IMR-90 (cell line): ENCODE measurements around a stretch of chrX.

- RRBS = no CpG with 5 or more reads among the region's 5 CpGs
CAGE:
- cytosol, long polyA plus RNA = no peak
- long polyA plus RNA = no peak
- nucleus, long polyA plus RNA = no peak
These were observed 11.7 kb downstream of the TAF9B start for GRCh38 chrX:78127626-78128367.

DNA sequence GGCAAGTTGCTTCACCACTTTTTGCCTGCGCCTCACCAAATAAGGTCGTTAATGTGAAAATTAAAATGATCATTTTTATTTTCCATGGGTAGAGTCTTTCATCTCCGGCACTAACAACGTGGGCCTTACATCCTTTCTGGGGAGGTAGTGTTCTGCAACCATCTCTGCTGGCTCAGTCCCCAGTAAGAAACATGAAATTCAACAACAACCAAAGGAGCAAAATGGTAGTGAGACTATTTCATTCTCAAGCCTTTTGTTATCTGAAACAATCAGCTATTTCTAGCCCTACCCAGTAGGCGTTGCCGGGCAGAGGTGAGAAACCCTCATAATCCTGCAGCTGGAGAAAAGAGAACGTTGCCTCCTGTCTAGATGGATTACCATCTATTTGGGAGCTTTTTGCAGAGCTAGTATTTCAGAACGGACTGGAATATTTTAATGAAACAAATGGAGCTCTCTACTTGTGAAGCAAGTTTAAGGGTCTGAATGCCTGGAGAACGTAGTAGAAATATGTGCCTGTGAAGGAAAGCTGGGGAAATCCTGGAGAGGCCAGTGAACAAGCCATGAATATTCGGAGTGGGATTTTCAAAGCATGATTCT lies 66.4 kb upstream of the GPR174 start:
- RRBS = no CpG with 5 or more reads among the region's 10 CpGs
CAGE:
- cytosol, long polyA plus RNA = no peak
- long polyA plus RNA = no peak
- nucleus, long polyA plus RNA = no peak

DNA sequence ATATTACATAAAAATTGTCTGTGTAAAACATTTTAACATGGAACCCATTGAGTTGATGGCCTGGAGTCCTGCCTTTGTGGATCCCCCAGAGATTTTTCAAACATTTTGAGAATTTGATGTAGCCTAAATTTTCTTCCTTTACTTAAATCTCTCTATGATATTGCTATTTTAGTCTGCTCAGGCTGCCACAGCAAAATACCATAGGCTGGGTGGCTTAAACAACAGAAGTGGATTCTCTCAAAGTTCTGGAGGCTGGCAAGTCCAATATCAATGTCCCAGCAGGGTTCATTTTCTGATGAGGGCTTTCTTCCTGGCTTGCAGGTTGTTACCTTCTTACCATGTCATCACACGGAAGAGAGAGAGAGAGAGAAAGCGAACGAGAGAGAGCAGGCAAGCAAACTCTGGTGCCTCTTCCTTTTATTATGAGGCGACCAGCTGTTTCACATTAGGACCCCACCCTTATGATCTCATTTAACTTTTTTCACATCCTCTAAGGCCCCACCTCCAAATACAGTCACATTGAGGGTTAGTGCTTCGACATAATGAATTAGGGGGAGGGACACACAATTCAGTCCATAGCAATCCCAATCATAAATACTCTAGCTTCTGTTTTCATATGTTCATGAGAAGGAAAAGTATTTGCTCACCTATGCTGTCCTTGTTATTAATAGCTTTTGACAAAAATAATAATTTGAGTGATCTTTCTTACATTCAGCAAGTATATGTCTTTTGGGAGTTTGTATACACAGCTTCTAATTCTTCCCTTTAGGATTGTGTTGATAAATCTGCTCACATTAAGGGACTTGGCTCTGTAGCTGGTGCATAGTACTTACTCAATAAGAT lies 10.6 kb upstream of the GPR174 start:
- RRBS = no CpG with 5 or more reads among the region's 5 CpGs
CAGE:
- cytosol, long polyA plus RNA = no peak
- long polyA plus RNA = no peak
- nucleus, long polyA plus RNA = no peak

DNA sequence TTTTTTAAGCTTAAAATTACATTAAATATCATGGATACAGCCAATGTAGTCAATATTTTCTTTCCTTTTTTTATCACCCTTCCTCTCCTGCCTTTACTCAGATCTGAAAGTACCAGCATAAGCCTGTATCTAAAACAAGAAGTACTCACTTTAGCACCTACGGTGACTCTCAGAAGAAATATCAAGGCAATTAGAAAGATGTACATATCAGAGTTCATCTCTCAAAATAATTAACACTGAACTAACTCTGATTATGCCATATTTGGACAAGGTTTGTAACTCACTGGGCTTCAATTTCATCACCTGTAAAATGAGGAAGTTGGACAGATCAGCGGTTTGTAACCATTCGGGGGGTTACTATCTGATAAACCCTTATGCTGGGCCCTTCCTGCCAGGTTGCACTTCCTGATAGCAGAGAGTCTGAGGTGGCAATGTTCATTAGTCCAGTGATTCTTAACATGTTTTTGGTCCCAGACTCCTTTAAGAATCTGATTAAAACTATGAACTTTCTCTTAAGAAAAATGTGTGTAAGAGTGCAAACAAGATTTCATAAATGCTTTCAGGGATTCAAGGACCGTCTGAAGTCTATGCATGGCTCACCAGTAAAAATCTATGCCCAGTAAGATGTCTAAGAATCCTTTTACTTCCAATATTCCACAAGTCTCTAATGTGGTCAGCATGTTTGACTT lies 5.6 kb upstream of the GPR174 start:
- RRBS = no CpG with 5 or more reads among the region's 4 CpGs
CAGE:
- cytosol, long polyA plus RNA = no peak
- long polyA plus RNA = no peak
- nucleus, long polyA plus RNA = no peak

DNA sequence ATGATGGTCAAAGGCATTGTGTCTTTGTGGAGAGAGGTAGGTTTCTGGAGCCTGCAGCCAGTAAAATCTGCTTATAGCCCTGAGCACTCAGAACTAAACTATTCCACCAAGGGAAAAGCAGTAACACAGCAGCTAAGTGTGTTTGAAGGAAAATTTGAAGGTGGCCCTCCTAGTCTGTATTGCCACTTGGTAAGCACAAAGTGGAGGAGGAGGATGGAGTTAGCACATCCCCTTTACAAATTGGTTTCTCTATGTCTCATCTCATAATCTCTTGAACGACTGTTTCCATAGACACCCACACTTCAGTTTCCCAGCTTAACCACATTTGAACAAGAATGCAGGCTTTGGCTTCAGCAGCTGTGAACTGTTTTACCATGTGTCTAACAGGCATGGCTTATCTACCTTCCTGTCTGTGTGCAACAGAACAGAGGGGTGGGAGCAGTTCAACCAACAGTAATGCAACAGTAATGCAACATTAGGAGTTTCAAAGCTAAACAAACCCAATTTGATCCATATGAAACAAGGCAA lies 108.1 kb downstream of the ITM2A start:
- RRBS = no CpG with 5 or more reads among the region's 1 CpG
CAGE:
- cytosol, long polyA plus RNA = no peak
- long polyA plus RNA = no peak
- nucleus, long polyA plus RNA = no peak

GRCh38 chrX:79833975-79834293 lies 180.6 kb upstream of the TBX22 start:
CAGE:
- cytosol, long polyA plus RNA = no peak
- long polyA plus RNA = no peak
- nucleus, long polyA plus RNA = no peak

DNA sequence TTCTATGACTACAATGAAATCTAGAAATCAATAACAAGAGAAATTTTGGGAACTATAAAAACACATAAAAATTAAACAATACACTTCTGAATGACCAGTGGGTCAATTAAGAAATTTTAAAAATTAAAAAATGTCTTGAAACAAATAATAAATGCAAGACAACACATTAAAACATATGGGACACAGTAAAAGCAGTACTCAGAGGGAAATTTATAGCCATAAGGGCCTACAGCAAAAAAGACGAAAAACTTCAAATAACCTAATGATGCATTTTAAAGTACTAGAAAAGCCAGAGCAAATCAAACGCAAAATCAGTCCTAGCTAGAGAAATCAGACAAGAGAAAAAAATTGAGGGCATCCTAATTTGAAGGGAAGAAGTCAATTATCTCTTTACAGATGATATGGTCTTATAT lies 61.8 kb upstream of the TBX22 start:
- RRBS = no CpG with 5 or more reads among the region's 2 CpGs
CAGE:
- cytosol, long polyA plus RNA = no peak
- long polyA plus RNA = no peak
- nucleus, long polyA plus RNA = no peak

DNA sequence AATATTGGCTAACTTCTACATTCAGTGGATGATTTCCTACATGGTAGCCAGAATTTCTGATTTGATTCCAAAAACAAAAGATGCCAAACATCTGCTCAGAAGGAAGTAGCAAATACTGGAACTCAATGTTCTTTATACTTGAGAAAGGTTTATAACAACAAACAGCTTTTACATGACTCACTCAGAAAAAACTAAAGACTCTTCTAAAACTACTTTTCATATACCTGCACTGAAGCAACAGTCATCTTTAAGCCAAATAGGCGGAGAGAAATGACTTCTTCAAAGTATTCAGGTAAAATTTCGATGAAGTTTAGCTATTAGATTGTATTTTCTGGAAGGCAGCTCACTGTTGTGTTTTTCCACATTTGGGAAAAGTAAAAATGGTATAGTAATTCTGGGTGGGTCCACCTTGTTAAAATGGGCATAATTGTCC lies 750.4 kb upstream of the POU3F4 start:
- RRBS = no CpG with 5 or more reads among the region's 2 CpGs
CAGE:
- cytosol, long polyA plus RNA = no peak
- long polyA plus RNA = no peak
- nucleus, long polyA plus RNA = no peak

- RRBS = no CpG with 5 or more reads among the region's 4 CpGs
CAGE:
- cytosol, long polyA plus RNA = no peak
- long polyA plus RNA = no peak
- nucleus, long polyA plus RNA = no peak
These were observed 186.4 kb upstream of the CPXCR1 start for GRCh38 chrX:88560572-88561140.

GRCh38 chrX:89539080-89539503 lies 382.6 kb upstream of the TGIF2LX start:
- RRBS = no CpG with 5 or more reads among the region's 5 CpGs
CAGE:
- cytosol, long polyA plus RNA = no peak
- long polyA plus RNA = no peak
- nucleus, long polyA plus RNA = no peak

GRCh38 chrX:91780628-91781109 lies 1.5 kb downstream of the PCDH11X start:
- RRBS = no CpG with 5 or more reads among the region's 29 CpGs
CAGE:
- cytosol, long polyA plus RNA = no peak
- long polyA plus RNA = no peak
- nucleus, long polyA plus RNA = no peak

DNA sequence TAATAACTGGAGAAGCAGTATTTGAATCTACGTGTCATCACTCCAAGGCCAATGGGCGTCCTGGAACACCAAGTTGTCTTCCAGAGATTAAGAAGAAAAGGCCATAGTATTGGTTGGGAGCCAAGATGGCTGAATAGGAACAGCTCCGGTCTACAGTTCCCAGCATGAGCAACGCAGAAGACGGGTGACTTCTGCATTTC lies 46.3 kb downstream of the NAP1L3 start:
- RRBS = no CpG with 5 or more reads among the region's 5 CpGs
CAGE:
- cytosol, long polyA plus RNA = no peak
- long polyA plus RNA = no peak
- nucleus, long polyA plus RNA = no peak

GRCh38 chrX:93696129-93696421 lies 22.1 kb downstream of the FAM133A start:
- RRBS = no CpG with 5 or more reads among the region's 7 CpGs
CAGE:
- cytosol, long polyA plus RNA = no peak
- long polyA plus RNA = no peak
- nucleus, long polyA plus RNA = no peak

GRCh38 chrX:94600072-94600692 lies 926.2 kb downstream of the FAM133A start:
- RRBS = no CpG with 5 or more reads among the region's 8 CpGs
CAGE:
- cytosol, long polyA plus RNA = no peak
- long polyA plus RNA = no peak
- nucleus, long polyA plus RNA = no peak

GRCh38 chrX:96685223-96685651 lies 595 bp downstream of the DIAPH2 start:
- RRBS = no CpG with 5 or more reads among the region's 26 CpGs
CAGE:
- cytosol, long polyA plus RNA = no peak
- long polyA plus RNA = no peak
- nucleus, long polyA plus RNA = no peak

DNA sequence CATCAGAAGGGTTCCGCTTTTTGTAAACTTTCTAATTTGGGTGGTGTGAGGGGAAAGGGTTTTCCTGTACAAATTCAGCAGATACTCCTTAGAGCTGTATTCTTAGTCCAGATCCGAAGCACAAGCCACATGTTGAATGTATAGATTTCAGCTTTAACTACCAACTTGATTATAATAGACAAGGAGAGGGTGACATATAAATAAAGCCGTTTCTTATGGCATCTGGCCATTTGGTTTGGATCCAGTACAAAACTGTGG lies 1.3 kb downstream of the DIAPH2 start:
- RRBS = no CpG with 5 or more reads among the region's 3 CpGs
CAGE:
- cytosol, long polyA plus RNA = no peak
- long polyA plus RNA = no peak
- nucleus, long polyA plus RNA = no peak

DNA sequence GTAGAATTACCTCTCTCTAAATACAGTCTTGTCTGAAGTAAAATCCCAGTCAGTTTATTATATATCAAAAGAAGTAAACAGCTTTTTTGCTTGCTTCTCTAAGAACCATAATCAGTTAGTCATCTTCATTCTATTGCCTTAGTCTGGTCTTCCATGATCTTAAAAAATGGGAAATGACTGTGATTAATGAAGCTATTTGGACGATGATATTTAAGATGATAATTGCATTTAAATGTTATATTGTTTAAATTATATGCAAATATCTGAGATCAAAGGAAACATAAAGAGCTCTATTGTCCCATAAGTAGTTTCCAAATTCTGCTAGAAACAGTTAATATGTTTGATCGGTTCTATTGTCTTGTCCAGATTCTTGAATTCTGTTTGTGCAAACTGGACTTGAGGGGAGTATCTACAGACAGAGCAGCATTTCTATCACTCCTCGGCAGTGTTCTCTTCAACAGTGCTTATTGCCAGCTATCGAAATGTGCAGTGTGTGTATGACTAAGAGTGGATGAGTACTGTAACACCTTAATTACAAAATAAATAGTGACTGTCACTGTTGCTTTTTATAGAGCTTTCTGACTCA lies 274.4 kb downstream of the RPA4 start:
- RRBS = no CpG with 5 or more reads among the region's 4 CpGs
CAGE:
- cytosol, long polyA plus RNA = no peak
- long polyA plus RNA = no peak
- nucleus, long polyA plus RNA = no peak

DNA sequence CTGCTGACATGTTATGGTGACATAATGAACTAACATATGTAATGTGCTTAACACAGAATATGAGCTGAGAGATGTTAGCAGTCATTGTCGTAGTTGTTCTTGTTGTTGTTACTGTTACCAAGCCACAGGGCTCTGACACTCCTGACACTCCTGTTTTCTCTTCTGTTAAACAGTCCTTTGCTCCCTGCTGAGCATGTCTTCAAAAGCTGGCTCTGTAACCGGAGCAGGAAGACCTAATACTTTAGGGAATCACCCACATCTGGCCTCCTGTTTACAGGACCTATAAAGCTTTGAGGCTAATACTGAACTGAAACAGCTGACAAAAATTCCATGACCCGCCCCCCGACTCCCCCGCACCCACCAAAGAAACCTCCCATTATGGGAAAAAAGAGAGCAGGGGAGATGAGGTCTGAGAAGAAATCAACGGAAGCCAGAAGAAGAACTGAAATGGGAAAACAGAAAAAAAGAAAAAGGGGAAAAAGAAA lies 5.1 kb downstream of the SRPX2 start:
- RRBS = no CpG with 5 or more reads among the region's 6 CpGs
CAGE:
- cytosol, long polyA plus RNA = no peak
- long polyA plus RNA = no peak
- nucleus, long polyA plus RNA = no peak

- RRBS = no CpG with 5 or more reads among the region's 4 CpGs
CAGE:
- cytosol, long polyA plus RNA = no peak
- long polyA plus RNA = no peak
- nucleus, long polyA plus RNA = no peak
These were observed 33.8 kb upstream of the ARMCX2 start for GRCh38 chrX:101693355-101693898.

DNA sequence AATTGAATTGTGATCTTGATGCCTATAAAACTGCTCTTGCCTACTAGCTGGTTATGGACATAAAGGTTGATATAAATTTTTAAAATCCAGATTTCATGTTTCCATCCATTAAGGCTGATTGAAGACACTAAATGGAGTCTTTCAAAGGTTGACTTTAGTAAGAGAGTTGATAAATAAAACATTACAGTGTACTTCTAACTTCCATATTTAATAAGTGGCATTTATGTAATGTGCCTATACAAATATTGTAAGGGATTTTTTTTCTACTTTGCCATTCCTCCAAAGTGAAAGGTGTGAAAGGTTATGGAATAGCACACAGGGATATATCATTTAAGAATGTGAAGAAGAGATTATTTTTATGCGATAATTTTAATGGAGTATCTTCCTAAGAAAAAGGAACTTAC lies 1.6 kb downstream of the ZMAT1 start:
- RRBS = no CpG with 5 or more reads among the region's 1 CpG
CAGE:
- cytosol, long polyA plus RNA = no peak
- long polyA plus RNA = no peak
- nucleus, long polyA plus RNA = no peak